AG10803 (cell line): ENCODE measurements around the genes MT3 and MT1E.

- RRBS = no CpG with 5 or more reads among the region's 1 CpG
These were observed 215.9 kb upstream of the IRX5 start for GRCh38 chr16:54714767-54715258.

DNA sequence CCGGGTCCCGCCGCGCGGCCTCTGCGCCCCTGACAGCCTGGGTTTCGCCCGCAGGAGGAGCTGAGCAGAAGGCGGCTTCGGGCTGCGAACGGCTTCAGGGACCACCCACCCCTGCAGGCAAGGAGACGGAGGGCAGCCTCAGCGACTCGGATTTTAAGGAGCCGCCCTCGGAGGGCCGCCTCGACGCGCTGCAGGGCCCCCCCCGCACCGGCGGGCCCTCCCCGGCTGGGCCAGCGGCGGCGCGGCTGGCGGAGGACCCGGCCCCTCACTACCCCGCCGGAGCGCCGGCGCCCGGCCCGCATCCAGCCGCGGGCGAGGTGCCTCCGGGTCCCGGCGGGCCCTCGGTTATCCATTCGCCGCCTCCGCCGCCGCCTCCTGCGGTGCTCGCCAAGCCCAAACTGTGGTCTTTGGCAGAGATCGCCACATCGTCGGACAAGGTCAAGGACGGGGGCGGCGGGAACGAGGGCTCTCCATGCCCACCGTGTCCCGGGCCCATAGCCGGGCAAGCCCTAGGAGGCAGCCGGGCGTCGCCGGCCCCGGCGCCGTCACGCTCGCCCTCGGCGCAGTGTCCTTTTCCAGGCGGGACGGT is 2.5 kb downstream of the IRX5 start:
- RRBS = 3% methylated on average over 16 of the region's 75 CpGs

DNA sequence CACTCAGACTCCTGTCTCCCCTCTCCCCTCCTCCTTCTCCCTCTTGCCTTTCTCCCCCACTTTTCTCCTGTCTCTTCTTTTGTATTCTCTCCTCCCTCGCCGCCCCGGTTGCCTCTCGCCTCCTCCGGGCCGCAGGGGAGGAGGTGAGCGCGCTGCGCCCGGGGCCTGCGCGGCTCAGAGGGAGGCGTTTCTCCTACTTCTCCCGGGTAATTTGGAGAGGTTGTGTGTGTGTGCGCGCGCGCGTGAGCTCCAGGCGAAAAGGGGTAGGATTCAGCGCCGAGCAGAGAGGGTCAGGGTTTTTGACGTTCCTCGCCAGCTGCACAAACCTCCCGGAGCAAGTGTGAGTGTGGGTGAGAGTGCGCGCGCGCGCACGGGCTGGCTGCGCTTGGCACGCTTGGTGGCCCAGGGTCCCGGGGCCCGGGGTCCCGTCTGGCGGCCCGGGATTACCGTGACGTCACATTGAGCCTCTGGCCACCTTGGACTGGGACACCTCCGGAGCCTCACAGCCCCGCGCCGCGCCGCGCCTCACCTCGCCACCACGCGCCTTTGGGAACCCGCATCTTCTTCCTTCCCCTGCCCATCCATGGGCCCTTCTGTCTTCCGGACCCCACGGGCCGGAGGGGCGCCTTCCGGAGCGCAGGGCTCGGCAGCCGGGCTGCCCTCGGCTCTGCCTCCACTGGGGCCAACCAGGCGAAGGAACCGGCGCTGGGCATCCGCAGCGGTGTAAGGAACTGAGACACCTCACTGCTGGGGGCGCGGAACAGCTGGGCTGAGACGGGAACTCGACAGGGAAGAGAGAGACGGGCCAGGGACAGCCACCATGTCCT is 482 bp downstream of the IRX6 start:
- RRBS = 2% methylated on average over 25 of the region's 70 CpGs

GRCh38 chr16:55391548-55391984 is 67.6 kb downstream of the IRX6 start:
- RRBS = no CpG with 5 or more reads among the region's 5 CpGs

GRCh38 chr16:55835975-55836744 is 3.3 kb upstream of the CES1 start:
- RRBS = no CpG with 5 or more reads among the region's 7 CpGs

- RRBS = no CpG with 5 or more reads among the region's 9 CpGs
These were observed 69.3 kb upstream of the CES5A start for GRCh38 chr16:55944419-55944882.

DNA sequence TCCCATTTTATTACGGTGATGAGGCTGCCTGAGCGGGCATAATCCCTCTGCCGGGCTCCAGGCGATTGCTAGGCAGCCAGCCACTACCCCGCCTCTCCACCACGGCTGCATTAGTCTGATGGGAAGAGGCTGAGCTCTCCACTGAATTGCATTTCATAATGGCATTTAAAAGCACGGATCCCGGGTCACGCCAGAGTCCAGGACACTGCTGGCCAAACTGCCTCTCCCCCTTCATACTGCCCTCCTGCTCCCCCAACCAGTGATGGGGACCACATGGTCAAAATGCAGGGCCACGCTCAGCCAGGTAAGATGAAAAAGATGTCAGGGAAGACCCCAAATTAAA is 88.8 kb upstream of the GNAO1 start:
- RRBS = no CpG with 5 or more reads among the region's 10 CpGs

DNA sequence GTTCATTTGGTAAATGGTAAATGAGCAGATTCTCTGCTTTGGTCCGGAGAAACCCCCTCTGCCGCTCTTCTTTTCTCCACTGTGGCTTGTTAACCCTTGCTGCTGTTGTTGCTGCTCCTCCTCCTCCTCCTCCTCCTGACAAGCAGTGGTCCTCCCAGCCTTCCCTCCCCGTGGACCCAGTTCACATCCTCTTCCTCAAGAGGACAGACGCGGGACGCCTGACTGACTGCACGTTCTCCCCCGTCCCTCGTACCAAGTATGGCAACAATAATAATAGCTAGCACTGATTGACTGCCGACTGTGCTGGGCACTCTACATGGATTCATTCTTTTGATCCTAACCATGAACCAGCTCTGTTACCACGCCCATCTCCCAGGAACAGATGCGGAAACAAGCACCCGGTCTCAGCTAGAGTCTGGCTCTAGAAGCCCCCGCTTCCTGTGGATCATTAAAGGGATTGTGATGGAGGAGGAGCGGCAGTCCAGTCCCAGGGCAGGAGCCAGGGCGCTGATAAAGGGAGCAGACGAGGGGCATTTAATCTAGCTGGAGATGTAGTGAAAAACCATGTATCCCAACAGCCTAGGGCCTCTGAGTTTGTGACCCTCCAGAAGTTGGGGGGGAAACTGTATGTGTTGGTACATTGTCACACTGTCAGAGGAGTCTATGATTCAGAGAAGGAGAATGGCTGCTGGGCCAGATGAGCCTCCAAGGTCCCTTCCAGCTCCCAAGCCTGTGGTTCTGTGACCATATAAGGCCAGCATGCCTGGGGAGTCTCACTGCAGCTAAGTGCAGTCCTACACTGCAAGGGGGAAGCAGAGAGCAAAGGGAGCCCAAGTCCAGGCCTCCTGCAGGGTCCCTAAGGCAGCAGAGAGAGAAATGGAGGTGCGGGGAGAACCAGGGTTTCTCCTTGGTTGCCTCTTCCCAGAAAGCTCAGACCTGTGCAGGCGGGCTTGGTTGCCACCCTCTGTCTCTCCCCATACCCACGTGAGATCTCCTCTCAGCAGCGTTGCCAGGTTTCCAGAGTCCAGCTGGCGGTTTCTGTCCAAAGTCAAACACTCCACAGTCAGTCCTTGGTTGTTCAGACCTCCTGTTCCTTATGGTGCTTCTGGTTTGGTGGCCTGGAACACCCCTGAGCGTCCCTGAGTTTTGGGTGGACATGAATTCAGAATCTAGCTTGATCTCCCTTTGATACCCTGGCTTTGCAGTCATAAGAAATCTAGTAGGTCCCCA is 78.3 kb downstream of the GNAO1 start:
- RRBS = no CpG with 5 or more reads among the region's 23 CpGs

DNA sequence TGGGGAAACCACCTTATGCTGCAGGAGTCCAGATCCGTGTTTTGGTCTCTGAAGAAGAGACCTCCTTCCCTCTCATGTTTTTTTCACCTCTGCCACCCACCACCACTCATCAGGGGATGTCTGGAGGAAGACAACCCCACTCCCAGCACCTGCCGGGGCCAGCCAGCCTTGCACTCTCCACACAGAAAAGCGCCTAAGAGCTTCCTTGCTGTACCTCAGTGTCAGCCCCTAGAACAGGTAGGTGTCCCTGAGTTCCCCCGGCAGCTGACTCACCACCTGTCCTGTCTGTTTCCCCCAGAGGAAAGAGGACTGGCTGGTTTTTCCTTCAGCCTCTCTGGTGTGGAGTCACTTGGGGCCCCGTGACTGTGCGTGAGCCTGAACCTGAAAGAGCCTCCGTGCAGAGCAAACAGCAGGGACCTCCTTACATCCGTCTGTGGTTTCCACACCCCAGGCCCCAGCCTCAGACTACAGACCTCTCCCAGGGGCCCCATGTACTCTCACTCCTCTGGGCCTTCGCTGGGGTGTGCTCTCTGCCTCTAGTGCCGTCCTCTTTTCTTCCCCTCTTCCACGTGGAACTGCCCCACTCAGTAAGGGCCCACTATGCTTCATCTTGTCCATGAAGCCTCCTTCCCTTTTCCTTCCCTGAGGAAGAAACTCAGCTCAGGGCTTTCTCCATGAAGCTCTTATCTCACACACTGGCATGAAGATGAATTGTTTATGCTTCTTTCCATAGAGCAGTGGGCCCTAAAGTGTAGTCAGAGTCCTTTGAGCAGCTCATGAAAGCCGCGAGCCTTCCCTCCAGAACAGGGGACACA is 87.9 kb downstream of the GNAO1 start:
- RRBS = 90% methylated on average over 2 of the region's 13 CpGs

- RRBS = no CpG with 5 or more reads among the region's 1 CpG
These were observed 41.3 kb downstream of the AMFR start for GRCh38 chr16:56383970-56384453.

DNA sequence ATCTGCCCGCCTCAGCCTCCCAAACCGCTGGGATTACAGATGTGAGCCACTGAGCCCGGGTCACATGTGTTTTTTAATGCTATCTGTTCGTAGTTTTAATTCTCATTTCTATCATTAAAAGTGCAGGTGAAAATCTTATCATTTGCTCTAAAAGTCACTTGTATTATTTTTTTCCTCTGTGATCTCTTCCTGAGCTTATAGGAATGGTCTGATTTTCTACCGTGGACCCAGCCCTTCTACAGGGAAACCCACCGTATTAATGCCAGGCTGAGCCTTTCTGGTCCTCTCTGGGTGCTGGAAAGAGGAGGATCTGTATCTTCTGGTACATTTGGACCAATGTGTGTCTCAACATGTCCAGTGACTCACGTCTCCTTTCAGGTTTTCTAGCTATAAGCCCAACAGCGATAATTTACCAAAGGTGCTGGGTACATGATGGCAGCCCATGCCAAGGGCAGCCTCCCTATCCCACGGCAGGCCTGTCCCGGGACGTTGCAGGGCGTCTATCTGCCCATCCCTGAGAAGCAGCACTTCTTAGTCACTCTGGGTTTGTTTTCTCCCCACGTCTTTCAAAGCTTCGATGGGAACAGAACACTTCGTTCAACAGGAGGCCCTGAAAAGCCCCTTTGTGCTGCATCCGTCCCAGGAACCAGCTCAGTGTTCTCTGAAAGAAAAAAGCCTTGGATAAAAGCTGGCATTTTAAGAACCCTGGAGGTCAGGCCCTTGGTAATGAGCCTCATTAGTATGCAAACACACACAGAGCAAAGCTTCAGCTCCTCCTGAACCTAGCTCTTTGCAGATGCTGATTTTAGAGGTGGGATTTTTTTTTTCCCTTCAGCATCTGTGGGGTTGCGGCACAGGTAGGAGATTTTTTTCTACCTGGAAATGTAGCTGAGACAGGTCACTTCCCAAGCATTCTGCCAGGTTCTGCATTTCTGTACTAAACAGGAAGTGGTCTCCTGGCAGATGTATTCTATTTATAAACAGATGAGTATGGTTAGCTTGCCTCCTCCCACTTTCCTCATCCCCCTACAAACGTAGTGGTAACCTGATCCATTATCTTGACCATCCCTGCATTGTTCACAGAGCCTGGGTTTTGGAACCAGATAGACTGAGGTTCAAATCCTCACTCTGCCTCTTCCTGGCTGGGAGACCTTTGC is 17.7 kb upstream of the MT4 start:
- RRBS = no CpG with 5 or more reads among the region's 18 CpGs

DNA sequence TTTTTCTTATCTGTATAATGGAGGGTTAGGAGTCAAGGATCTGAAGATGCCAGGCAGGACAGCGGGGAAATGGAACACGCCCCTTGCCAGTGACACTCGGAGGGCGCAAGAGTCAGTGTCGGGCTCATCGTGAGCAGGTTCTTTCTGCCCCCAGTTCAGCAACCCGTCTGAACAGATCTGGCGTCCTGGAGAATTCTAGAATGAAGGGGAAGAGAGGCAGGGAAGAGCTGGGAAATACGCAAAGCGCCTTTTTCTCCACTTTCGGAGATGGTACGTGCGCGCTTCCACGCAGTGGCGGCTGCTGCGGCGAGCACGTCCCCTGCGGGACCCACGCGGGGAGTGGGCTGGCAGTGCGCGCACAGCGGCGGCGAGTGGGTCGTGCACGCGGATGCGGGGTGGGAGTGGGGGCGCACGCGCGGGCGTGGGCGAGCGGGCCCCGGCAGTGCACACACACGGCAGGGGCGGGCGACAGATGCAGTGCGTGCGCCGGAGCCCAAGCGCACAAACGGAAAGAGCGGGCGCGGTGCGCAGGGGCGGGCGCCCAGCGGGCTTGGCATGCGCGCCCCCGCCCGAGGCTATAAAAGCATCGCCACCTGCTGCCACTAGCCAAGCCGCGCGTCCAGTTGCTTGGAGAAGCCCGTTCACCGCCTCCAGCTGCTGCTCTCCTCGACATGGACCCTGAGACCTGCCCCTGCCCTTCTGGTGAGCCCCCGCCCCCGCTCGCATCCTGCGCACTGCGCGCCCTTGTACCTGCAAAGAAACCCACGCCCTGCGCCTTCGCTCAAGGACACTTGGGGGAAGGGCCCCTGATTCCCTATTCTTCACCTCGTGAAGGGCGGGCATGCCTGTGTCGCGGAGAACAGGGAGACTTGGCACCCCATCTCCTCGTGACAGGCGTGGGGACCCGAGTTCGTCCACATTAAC is at the start of gene MT3:
MT3 (plus strand) TSS at position 609 of the 924 bp plus-strand sequence.
- RRBS = 3% methylated on average over 7 of the region's 82 CpGs

GRCh38 chr16:56605939-56606495 is 2.4 kb upstream of the MT2A start:
- RRBS = no CpG with 5 or more reads among the region's 4 CpGs

DNA sequence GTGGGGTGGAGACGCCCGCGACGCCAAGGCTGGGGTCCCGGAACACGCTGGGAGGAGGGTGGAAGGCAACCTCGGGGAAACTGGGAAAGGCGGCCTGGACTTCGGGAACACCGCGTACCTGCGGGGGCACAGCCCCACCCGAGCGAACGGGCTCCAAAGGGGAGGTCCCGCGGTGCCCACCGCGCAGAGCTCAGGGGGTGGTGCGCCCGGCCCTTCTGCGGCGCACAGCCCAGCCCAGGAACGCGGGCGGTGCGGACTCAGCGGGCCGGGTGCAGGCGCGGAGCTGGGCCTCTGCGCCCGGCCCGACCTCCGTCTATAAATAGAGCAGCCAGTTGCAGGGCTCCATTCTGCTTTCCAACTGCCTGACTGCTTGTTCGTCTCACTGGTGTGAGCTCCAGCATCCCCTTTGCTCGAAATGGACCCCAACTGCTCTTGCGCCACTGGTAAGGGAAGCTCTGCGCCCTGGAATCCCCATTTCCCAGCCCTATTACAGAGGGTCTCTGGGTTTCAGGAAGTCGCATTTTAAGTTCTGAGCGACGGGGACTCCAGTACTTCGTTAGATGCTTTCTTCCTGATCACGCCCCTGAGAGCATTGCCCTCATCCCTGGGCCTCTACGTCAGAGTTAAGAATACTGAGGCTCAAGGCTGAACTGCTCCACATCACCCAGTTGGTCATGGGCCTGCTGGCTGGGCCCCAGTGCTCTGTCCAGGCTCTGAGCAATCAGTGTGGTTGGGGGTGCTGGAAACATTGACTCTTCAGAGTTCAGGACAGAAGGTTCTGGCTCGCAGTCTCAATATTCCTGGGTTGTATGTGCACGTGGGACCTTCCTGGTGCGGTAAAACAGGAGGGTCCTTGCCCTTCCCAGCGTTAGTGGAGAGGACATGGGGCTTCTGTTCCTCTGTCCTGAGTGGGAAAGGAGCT is at the start of gene MT1E:
MT1E (plus strand) TSS at position 345 of the 922 bp plus-strand sequence.
- RRBS = 2% methylated on average over 9 of the region's 49 CpGs

DNA sequence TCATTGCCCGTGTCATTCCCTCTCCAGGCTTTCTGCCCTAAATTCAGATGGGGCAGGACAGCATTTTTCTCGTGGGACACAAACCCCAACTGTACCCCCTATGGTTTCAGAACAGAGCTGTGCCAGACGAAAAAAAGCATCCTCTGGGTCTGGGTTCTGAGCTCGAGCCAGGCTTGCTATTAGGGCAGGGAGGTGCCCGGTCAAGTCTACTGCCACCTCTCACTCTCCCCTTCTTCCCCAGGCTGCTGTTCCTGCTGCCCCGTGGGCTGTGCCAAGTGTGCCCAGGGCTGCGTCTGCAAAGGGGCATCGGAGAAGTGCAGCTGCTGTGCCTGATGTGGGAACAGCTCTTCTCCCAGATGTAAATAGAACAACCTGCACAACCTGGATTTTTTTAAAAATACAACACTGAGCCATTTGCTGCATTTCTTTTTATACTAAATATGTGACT is 1.1 kb downstream of the MT1E start:
- RRBS = no CpG with 5 or more reads among the region's 8 CpGs

- RRBS = 3% methylated on average over 4 of the region's 33 CpGs
These were observed 526 bp upstream of the MT1M start for GRCh38 chr16:56631906-56632360.

DNA sequence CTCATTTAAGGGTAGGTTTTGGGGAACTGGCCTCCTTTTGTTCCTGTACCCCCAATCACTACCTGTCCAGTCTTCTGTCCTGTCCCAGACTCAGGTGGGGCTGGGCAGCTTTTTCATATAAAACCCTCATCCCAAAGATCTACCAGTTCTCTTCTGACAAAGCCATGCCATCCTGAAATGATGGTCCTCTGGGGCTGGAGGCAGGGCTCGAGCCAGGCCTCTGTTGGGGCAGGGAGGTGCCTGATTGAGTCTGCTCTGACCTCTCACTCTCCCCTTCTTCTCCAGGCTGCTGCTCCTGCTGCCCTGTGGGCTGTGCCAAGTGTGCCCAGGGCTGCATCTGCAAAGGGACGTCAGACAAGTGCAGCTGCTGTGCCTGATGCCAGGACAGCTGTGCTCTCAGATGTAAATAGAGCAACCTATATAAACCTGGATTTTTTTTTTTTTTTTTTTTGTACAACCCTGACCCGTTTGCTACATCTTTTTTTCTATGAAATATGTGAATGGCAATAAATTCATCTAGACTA is 1.5 kb downstream of the MT1X start:
- RRBS = no CpG with 5 or more reads among the region's 3 CpGs

DNA sequence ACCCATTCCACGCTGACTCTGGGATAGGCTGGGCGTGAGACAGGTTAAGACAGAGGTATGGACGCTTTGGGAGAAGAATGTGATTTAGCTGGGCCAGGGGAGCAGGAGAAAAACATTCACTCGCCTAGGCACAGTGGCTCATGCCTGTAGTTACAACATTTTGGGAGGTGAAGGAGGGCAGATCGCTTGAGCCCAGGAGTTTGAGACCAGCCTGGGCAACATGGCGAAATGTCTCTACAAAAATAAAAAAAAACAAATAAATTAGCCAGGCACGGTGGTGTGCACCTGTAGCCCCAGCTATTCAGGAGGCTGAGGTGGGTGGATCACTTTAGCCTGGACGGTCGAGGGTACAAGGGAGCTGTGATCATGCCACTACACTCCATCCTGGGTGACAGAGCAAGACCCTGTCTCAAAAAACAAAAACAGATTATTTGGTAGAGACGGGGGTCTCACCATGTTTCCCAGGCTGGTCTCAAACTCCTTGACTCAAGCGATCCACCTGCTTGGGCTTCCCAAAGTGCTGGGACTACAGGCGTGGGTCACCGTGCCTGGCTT is 4.1 kb downstream of the MT1X start:
- RRBS = no CpG with 5 or more reads among the region's 13 CpGs

GRCh38 chr16:56689189-56689697 is 7.0 kb downstream of the MT1X start:
- RRBS = no CpG with 5 or more reads among the region's 5 CpGs

DNA sequence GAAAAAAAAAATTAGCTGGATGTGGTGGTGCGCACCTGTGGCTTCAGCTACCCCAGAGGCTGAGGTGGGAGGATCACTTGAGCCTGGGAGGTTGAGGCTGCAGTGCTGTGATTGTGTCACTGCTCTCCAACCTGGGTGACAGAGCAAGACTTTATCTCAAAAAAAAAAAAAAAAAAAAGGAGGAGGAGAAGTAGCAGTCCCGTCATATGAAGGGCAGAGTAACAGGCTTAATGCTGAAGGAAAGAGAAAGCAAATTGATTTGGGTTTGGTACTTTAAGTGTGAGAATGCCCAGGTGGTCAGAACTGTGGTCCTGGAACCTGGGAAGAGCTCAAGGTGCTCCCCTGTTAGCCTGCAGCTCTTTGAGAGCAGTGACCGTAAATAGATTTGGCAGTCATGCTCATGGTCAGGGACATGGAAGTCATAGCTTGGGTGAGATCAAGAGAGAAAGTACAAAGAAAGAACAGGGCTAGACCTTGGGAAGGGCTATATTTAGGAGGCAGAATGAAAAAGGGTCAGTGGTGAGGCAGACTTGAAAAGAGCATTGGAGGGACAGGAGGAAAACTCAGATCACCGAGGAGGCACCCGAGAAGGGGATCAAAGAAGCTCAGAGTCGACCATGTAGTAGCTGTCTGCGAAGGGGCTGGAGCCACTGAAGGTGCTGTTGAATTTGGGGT is 13.9 kb upstream of the HERPUD1 start:
- RRBS = no CpG with 5 or more reads among the region's 7 CpGs